Renal cortical epithelial cell (primary cell): ENCODE measurements around the genes ZNF143 and ZBED5.

DNA sequence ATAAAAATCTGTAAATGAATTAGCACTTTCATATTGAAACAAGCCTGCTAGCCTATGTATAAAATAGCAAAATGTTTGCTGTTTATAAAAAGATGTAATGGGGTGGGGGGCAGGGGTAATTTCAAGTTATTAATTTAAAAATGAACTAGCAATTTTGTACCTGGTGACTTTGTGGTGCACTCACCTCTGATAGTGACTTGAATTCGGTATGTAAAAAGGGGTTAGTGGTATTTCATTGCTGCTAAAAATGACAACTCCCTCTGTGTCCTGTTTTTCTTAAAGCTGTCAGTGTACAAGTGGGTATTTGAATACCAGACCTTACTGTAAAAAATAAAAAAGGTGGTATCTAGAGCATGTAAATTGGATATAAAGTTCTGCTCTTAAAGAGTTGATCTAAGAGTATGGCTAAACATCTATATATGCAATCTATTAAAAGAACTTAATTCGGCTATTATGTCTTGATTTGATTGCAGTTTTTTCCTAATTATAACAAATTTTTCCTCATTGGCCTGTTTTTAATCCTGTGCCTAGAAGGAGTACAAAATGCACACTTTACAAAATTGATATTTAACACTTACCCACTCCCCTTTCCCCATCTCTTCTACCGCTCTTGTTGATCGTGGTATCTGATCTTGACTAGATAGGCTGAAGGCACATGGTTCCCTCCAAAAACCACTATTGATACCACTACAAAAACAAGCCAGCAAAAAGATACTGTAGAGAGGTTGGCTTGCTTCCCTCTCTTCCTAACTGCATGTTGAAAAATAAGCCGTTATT, 14.8 kb upstream of the ZNF143 start:
- RRBS, result no CpG with 5 or more reads among the region's 5 CpGs

GRCh38 chr11:9460475-9460865, 342 bp upstream of the ZNF143 start:
- RRBS, result 1% methylated on average over 6 of the region's 23 CpGs

DNA sequence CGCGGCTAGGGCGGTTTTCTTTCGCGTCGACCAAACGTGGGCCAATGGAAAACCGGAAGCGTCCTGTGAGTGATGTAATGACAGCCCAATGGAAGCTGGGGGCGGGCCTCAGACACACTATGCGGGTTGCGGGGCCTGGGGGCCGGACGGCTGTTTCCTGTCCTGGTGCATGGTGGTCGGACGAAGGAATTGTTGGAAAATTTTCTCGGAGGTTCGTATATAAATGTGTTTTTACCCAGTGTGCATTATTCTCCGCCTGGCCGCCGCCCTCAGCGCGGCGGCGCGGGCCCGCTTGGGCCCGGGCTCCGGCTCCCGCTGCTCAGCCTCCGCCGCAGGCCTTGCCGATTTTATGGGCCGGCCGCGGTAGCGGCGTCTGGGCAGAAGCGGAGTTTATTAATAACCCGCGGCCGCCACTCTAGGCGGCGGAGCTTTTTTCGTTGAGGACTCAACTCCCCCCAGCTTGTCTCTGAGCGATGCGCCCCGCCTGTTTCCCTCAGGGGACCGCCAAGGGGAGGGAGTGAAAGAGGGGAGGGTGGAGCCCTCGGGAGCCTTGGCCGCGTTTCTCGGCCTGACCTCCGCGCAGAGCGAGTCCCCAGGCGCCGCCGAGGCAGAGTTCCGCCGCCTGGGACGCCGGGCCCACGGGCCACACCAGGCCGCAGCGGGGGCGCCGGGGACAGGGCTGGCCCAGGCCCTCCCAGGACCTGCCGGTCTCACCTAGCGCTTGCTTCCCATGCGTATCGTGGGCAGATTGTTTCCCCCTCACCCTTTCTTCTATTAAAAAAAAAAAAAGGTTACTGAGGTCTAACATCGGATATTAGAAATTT, at the start of gene ZNF143:
TSS of gene ZNF143 (plus strand) at position 147 of the 824 bp plus-strand sequence.
- RRBS, result 2% methylated on average over 18 of the region's 73 CpGs

DNA sequence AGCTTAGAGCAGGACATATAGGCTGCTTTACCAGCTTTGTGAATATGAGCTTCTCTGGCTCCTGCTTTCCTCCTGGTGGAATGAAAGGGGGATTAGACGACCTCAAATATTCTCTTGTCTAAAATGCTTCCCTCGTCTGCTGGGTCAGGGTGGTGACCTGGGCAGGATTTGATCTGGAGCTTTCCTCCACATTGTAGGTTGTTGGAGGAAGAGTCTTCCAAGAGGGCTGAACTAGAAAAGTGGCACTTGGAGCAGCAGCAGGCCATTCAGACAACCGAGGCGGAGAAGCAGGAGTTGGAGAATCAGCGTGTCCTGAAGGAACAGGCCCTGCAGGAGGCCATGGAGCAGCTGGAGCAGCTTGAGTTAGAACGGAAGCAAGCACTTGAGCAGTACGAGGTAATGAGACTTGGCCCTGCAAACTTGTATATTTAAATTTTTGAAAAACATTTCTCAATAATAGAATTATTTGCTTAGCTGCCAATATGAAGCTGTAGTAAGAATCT, 83.8 kb downstream of the SWAP70 start:
- RRBS, result no CpG with 5 or more reads among the region's 7 CpGs

- RRBS, result 1% methylated on average over 16 of the region's 88 CpGs
These were observed 94.7 kb downstream of the SWAP70 start for GRCh38 chr11:9758249-9759350.

DNA sequence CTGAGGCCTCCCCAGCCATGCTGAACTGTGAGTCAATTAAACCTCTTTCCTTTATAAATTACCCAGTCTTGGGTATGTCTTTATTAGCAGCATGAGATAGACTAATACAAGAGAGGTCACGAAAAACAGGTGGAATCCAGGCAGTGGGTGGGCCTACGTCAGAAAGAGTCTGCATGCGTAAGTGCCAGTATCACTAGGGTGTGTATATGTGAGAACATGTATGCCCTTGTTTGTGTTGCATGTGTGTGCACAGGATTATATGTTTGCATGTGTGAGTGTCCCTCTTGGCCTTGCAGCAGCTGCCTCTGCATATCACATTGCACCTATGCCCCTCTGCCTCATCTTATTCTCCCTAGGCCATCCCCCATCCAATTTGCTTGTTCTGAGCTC, 104.1 kb downstream of the SWAP70 start:
- RRBS, result no CpG with 5 or more reads among the region's 3 CpGs

DNA sequence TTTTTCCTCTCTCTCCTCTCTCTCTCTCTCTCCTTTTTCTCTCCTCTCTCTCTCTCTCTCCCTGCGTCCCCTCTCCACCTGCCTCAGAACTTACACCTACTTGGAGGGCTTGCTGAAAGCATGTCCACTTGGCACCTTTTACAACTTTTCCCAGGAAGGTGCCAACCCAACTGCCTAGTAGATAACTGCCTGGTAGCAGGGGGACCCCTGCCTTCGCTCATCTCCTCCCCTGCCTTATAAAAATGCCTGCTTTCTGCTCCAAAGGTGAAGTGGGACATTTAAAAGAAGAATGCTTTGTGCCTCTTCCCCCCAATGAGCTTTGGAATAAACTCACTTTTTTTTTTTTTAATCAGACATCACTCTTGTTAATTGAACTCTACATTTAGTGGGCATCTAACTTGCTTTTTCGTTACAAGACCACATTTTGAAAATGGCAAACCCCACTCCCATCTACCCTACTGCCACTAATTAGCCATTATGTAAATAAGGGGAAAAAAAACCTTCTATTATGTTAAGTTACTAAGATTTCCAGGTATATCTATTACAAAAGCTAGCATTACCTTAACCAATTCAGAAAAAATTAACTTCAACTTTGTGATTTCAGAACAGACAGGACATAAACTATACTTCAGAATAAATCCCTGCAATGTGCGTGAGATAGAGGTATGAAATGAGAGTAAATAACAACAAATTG, 106.6 kb downstream of the SBF2 start:
- RRBS, result no CpG with 5 or more reads among the region's 4 CpGs

DNA sequence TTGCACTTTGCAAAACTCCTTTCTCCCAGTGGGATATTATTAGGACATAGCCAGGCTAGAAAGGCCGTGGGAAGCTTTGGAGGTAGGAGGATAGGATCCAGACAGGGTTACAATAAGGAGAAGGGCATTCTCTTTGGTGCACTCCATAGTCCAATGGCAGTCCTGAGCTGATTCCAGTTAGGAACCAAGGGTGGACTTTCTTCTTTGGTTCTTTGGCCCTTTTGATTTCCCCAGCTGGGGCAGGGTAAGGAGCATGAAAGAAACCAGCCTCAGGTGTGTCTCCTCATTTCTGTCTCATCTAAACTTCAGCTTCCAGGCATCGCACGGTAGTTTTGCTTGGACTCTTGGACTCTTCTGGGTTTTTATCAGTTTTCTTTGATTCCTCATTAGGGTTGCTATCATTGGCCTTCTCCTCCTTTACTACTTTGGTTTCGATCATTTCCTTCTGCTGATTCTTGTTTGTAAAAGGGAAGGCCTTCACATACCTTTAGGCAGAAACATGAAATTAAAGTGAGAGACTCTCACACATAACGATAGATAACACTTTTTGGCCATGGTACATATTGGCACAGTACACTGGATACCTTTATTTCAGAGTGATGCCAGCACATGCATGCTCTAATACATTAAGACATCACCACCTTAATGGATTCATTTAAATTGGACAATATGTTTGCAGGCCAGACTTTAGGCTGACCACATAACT, 9.5 kb downstream of the LYVE1 start:
- RRBS, result no CpG with 5 or more reads among the region's 5 CpGs

DNA sequence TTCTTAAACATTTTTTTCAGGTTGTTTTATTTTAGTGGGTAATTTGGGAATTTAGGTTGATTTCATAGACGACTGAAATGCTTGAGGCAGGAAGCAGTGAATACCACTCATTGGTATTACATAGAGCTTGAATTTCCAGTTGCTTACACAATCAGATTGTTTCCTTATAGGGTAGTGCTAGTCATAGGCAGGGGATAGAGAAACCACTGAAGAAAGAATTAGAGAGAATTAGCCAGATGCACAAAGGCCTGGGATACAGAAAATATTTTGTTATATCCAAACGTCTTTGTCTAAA, 23.9 kb upstream of the LYVE1 start:
- RRBS, result no CpG with 5 or more reads among the region's 2 CpGs

GRCh38 chr11:10638274-10638704, 55.3 kb downstream of the IRAG1 start:
- RRBS, result no CpG with 5 or more reads among the region's 3 CpGs

DNA sequence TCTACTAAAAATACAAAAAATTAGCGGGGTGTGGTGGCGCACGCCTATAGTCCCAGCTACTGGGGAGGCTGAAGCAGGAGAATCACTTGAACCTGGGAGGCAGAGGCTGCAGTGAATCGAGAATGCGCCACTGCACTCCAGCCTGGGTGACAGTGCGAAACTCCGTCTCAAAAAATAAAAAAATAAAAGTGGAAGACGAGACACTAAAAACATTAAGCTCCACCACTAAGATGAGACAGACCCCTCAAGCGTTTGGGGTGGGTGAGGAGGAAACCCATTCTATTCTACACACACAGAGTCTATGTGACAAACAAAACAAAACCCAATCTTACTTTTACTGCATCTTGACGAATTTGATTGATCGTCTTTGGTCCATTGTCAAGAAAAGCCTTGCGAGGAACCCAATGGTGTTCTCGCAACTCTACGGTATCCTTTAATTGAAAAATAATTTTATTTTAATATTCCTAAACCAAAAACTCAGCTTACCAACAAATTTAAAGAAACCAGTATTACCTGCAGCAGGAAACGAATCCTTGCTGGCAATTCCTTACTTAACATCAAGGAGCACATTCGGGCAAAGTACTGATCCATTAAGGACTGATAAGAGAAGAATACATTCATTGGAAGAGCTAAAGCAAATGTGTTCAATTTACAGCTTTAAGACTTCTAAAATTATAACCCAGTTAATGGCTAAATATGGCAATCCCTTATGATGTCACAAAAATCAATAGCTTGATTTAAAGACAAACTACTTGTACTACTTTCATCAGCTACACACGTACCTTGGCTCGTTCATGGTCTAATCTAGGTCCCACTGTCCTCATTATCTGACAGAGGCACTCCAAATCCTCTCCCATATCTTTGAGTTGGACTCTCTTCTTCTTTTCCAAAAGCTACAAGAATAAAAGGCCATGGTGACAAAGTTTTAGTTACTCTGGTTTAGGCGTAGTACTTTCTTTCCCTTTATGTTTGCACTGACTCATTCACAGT, 5.7 kb downstream of the EIF4G2 start:
- RRBS, result no CpG with 5 or more reads among the region's 19 CpGs

GRCh38 chr11:10857661-10858166, at the start of gene ZBED5:
Gene ZBED5, minus strand, starts transcription at chr11:10858053.
- RRBS, result no CpG with 5 or more reads among the region's 40 CpGs

GRCh38 chr11:10899948-10900289, 42.1 kb upstream of the ZBED5 start:
- RRBS, result no CpG with 5 or more reads among the region's 6 CpGs

GRCh38 chr11:11171205-11171762, 181.8 kb downstream of the CSNK2A3 start:
- RRBS, result no CpG with 5 or more reads among the region's 4 CpGs

DNA sequence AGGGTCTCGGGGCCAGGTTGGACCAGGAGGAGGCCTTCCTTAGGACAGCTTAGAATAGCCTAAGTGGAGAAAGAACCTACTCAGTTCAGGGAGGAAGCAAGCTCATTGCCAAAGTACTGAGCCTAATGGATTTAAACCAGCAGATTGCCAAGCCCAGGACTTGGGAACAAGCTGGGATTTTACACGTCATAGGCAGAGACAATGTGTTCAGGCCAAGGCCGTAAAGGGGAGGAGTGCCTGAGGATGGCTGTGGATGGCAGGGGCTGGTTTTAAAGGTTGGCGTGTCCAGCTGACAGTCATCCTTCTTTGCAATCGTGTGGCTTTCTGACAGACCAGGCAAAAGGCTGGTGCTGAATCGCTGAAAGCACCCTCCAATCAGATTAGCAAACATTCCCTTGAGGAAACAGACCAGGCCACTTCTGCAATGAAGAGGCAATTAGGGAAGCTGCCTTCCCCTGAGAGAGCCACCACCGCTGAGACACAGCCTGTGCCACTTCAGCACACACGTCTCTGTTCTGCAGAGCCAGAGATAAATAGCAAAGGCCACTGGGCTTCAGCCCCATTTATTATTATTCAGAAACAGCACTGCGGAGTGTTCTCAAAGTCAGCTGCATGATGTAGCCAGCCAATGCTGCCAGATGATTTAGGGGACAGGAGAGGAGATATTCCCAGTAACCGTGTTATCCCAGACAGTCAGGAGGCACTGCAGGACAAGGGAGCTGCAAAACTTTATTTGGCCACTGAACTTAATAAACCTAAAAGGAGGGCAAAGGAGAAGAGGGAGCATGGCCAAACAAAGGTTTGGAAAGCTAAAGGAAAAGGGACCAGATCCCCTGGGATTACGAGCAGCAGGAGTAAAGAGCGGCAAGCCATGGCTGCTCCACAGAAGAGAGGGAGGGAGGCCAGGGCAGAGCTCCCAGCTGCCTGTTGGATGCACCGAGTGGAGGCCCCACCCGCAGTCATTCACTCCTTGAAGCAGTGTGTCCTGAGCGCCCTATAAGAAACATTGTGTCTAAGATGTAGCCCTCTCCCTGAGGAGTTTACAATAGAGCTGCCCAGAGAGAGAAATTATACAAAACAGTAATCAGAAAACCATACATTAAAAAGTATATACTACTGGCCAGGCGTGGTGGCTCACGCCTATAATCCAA, 54.3 kb upstream of the CSNK2A3 start:
- RRBS, result no CpG with 5 or more reads among the region's 17 CpGs

- RRBS, result no CpG with 5 or more reads among the region's 9 CpGs
These were observed 51.9 kb downstream of the GALNT18 start for GRCh38 chr11:11569923-11570309.

GRCh38 chr11:11810598-11811144, 31.1 kb upstream of the USP47 start:
- RRBS, result no CpG with 5 or more reads among the region's 12 CpGs

DNA sequence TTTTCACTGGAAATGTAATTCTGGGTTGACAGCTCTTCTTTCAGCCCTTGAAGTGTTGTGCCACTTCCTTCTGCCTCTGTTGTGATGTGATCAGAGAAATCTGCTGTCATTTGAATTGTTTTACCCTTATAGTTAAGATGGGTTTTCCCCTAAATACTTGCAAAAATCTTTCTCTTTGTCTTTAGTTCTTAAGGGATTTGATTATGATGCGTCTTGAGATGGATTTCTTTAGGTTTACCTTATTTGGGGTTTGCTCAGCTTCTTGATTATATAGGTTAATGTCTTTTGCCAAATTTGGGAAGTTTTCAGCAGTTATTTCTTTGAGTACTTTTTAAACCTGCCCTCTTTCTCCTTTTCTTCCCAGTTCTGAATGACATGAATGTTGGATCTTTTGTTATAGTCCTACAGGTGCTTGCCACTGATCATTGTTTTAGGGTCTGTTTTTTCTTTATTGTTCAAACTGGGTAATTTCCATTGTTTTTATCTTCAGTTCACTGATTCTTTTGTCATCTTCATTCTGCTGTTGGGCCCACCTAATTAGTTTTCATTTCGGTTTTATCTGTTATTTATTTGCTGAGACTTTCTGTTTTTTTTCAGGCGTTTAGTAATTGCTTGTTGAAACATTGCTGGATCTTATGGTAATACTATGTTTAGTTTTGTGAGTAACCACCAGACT, 23.3 kb downstream of the USP47 start:
- RRBS, result no CpG with 5 or more reads among the region's 3 CpGs

GRCh38 chr11:11916798-11917790, 75.3 kb downstream of the USP47 start:
- RRBS, result no CpG with 5 or more reads among the region's 3 CpGs